Prostate gland (tissue), 2 donors: ENCODE results near the gene TBCEL.

DNA sequence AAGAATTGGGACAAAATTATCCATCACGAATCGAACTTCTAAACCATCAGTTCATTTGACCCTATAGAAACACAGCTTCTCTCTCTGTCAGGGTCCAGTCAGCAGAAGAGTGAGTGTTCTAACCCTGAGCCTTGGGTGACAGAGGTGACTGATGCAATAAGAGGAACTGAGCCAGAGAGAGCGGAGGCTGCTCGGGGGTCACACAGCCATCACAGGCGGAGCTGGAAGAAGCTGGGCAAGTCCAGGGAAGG is 184.1 kb upstream of the TBCEL start:
- PRO-cap: no peak
- RAMPAGE, long total RNA, 2 experiments: no peak in any of the 2 experiments

DNA sequence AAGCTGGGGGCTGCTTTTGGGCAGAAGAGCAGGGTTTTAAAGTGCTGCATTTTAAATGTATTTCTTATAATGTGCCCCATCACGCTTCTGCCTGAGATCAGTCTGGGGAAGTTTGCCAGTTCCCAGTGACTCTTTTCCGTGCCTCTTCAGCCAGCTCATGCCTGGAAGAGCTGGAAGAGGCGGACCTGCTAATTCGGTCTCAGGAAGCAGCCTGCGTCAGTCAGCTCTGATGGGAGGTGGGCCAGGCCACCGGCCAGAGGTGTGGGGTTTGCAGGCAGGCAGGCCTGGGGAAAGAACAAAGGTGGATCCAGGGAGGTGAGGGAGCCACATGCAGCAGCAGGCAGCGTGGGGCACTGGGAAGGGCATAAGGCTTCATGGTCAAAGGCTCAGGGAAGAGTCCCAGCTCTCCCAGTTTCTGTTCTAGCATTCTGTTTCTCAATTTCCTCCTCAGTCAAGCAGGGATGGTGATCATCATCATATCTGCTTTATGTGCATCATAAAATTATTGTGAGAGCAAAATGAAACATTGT is 140.1 kb upstream of the TBCEL start:
- PRO-cap: no peak
- RAMPAGE, long total RNA, 2 experiments: no peak in any of the 2 experiments

GRCh38 chr11:120929464-120929890 is 94.4 kb upstream of the TBCEL start:
- PRO-cap: no peak
- RAMPAGE, long total RNA, 2 experiments: no peak in any of the 2 experiments

DNA sequence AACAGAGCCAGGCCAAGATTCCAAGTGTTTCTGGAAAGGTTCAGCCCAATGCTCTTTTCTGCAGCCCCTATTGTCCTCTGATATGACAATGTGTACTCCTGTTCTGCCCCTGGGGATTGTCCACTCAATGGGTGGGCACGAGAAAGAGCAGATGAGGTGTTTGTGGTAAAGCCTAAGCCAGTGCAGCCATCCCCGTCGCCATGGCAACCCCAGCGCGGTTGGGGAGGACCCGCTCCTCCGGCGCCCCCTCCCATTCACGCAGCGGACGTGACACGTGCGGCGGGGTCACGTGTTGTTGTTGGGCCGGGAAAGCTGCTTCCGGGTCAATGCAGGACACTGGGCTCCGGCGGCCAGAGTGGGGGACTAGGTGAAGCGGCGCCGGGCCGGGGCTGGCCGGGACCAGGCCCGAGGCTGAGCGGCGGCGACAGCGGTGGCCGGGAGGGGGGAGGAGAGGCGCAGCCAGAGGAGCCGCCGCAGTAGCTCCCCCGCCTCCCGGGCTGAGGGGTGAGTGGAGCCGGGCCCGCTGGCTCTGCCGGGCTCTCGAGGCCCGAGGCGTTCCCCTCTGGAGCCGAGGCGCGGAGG is at the start of gene TBCEL:
TSS of gene TBCEL (plus strand) at position 315 of the 582 bp plus-strand sequence.
- PRO-cap: unidirectional peak, plus-strand start at position 336 of the sequence
- RAMPAGE, long total RNA, 2 experiments: start-site peak on the plus strand in 1 of 2 experiments, centred at position 334 of the sequence, 45 reads per replicate

GRCh38 chr11:121088194-121089296 is 12.5 kb upstream of the TECTA start:
- PRO-cap: no peak
- RAMPAGE, long total RNA, 2 experiments: no peak in any of the 2 experiments

GRCh38 chr11:121367323-121367931 is 74.9 kb downstream of the SC5D start:
- PRO-cap: no peak
- RAMPAGE, long total RNA, 2 experiments: no peak in any of the 2 experiments

DNA sequence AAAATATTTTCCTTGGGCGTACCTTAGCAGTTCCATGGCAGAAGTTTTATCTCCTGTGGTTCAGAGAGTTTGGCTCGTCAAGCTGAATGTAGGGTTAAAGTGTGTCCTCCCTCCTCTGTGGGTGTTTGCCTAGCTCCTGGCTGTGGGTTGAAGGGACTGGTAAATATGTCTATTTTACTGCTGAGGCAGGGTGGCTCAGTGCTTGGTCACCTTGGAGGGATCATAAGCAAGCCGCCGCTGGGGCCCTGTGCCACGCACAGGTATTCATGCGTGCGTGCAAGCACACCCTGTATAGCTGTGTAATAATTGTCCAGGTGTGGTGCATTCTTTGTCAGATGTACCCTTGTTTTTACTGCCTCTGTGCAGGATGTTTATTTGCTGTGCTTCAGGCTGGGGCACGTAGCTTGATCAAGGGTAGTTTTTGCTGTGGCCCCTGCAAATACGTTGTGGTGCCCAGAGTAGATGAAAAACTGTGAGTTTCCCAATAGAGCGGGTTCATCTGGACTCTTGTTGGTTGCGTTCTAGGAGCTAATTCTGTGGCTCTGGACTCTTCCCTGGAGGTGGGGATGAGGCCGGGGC is 768 bp upstream of the SORL1 start:
- PRO-cap: no peak
- RAMPAGE, long total RNA, 2 experiments: no peak in any of the 2 experiments

DNA sequence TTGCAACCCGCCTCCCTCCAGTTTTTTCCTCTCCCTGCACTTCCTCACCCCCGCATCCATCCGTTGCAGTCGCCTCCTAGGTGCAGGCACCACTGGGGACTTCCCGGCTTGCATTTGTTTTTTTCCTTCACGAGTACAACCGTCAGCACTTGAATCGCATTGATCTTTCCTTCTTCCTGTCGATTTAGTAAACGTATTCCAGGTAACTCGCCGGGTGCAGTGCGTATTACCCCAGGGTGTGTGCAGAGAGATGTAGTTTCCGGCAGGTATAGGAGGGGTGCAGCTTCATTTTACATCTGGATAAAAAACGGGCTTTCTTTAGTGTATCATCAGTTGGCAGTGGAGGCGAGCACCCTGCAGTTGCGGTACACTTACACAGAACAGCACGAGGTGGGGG is 511 bp downstream of the SORL1 start:
- PRO-cap: bidirectional peak, plus-strand start at position 332 of the sequence, minus-strand start at position 331 of the sequence
- RAMPAGE, long total RNA, 2 experiments: no peak in any of the 2 experiments

DNA sequence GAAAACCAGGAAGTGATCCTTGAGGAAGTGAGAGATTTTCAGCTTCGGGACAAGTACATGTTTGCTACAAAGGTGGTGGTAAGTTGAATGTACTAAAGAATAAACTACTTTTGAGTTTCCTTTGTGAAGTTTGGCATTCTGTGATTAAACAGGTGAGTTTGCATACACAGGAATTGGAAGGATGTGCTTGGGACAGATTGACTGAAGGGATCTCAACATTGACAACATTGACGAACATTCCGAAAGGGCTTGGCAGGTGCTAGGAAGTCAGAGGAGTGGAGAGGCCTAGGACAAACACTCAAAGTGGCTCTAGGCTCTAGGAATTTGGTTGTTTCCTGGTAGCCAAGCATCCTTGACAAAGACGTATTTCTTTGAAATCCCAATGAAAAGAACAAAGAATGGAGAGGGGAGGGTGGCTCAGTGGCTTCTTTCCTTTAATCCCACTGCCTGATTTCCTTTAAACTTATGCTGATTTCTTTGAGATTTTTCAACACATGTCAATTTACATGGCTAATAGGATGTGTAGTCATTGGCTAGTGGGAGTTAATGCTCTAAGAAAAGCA is 44.9 kb downstream of the SORL1 start:
- PRO-cap: no peak
- RAMPAGE, long total RNA, 2 experiments: no peak in any of the 2 experiments

- PRO-cap: no peak
- RAMPAGE, long total RNA, 2 experiments: no peak in any of the 2 experiments
These were observed 84.8 kb downstream of the SORL1 start for GRCh38 chr11:121536685-121537521.

DNA sequence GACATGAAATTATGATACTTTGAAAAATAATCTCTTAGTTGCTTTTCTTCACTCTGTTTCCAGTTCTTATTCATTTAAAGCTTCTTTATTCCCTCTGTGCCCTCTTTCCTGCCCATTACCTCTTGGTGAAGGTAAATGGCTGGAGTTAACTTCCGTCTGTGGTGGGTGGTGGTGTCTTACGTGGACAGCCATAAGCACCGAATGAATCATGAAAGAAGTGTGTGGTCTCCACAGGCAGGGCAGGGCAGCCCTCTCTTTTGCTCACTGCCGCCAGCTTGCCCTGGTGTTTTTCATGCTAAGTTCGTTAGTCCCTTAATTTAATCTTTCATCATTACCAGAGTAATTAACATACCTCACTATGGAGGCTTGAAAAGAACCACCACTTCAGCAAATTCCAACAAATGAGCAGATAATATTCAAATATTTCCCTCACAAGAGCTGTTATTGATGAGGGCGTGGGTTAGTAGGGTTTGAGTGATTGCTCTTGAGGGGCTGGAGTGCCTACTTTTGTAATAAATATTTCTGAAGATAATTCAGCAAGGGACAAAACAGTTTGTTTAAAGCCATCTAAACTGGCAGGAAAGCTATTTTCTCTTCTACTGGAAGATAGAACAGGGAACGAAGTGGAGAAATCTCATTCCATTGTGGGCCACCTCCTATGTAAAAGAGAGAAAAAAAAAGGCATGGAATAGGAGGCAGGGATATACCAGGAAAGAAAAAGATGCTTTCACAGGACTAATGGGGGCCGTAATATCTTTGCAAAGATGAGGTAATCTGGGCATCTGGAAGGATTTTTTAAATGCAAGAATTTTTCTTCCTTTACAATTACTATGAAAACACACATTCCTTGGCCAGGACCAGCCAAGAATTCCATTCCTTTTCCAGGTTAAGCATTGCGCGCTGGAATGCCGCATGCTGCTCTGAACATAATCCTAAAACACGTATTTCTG is 99.6 kb downstream of the SORL1 start:
- PRO-cap: no peak
- RAMPAGE, long total RNA, 2 experiments: no peak in any of the 2 experiments

DNA sequence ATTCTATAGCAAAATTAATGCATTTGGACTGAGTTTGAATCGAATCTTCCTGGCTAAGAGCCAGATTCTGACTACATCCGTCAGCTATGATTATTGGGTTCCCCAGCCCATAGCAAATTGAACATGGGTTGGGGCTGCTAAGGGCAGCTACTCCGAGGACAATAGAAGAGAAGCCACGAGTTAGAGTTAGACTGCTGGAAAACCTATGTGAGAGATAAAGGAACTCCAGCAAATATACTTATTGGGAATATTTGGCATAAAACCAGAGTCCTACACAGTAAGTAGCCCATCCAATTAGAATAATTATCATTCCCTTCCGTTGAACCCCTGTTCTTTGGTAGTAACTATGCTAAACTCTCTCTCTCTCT is 183.0 kb downstream of the SORL1 start:
- PRO-cap: no peak
- RAMPAGE, long total RNA, 2 experiments: no peak in any of the 2 experiments

- PRO-cap: no peak
- RAMPAGE, long total RNA, 2 experiments: no peak in any of the 2 experiments
These were observed 315.3 kb downstream of the BLID start for GRCh38 chr11:121800662-121801100.

DNA sequence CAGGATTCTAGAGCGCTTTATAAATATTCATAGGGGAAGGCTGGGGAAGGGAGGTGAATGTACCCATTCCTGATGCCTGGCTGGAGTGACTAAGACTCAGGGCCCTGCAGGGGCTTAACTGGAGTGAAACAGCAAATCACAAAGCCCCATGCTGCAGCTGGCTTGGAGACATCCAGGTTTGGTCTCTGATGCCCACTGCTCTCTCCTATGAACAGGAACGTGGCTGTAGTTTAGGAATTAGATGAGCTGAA is 185.4 kb downstream of the BLID start:
- PRO-cap: no peak
- RAMPAGE, long total RNA, 2 experiments: no peak in any of the 2 experiments

- PRO-cap: no peak
- RAMPAGE, long total RNA, 2 experiments: no peak in any of the 2 experiments
These were observed 20.1 kb downstream of the BLID start for GRCh38 chr11:122095845-122096432.

DNA sequence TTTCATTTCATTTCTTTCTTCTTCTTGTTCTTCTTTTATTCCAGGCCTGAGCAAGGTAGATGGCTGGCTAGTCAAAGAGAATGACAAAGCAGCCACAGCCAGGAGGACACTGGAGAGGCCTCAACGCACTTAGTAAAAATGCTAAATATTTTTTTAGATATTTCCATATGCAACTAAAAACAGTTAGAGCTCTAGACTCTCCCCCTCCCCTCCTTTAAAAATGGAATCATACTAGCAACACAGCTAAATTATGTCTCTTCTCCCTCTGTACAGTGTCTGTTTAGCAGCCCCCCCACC is 14.9 kb downstream of the BLID start:
- PRO-cap: no peak
- RAMPAGE, long total RNA, 2 experiments: no peak in any of the 2 experiments

DNA sequence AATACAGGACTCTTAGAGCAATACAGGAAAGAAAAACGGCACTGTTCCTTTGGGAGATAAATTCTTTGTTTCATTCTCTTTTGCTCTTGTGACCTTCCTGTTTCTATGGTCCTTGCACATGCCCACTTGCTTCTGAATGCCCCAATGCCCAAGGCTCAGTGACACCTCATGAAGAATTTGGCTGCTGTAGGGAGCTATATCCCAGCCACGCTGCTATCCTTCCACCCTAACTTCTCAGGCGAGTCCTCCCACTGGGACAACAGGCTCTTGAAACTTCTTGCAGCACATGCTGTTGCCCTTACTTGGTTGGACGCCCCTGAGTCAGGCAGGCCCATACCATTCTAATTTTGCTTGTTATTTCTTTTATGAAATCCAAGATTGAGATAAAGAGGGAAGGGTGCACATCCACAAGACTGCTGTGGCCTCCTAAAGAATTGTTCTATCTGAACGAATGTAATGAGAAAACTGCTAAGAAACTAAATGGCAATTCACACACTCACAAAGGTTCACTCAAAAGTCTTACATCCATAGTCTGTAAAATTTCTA is 57.6 kb upstream of the BLID start:
- PRO-cap: no peak
- RAMPAGE, long total RNA, 2 experiments: no peak in any of the 2 experiments

- PRO-cap: no peak
- RAMPAGE, long total RNA, 2 experiments: no peak in any of the 2 experiments
These were observed 86.2 kb upstream of the BLID start for GRCh38 chr11:122202023-122202718.

DNA sequence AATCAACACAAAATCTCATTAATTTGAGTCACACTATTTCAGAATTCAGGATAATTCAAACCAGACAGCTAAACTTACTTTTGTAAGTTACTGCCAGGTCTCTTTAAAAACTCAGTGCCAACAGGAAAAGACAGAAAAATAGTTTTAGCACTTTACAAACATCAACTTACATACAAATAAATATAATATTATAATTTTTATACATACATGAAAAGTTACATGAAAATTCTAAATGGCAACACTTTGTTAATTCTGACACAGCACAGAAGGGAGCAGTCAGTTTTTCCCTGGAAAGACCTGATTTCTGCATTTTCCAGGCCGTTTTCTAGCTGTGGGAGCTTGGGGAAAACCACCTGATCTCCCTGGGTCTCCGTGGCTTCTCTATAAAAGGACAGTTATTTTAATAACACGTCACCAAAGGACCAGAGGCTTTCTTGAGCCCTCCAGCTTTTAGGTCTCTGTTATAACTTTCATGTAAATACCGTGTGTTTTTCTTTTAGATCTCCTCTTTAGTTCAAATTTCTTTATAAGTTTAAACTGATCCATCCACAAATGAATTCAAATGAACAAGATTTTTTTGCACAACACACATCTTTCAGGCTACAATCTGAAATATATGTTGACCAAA is 220.3 kb upstream of the BLID start:
- PRO-cap: unidirectional peak, minus-strand start at position 299 of the sequence
- RAMPAGE, long total RNA, 2 experiments: no peak in any of the 2 experiments

GRCh38 chr11:122668337-122669172 is 13.0 kb downstream of the UBASH3B start:
- PRO-cap: no peak
- RAMPAGE, long total RNA, 2 experiments: no peak in any of the 2 experiments